Occipital lobe (tissue), 2 donors: ENCODE measurements around the genes BRD7 and SALL1.

DNA sequence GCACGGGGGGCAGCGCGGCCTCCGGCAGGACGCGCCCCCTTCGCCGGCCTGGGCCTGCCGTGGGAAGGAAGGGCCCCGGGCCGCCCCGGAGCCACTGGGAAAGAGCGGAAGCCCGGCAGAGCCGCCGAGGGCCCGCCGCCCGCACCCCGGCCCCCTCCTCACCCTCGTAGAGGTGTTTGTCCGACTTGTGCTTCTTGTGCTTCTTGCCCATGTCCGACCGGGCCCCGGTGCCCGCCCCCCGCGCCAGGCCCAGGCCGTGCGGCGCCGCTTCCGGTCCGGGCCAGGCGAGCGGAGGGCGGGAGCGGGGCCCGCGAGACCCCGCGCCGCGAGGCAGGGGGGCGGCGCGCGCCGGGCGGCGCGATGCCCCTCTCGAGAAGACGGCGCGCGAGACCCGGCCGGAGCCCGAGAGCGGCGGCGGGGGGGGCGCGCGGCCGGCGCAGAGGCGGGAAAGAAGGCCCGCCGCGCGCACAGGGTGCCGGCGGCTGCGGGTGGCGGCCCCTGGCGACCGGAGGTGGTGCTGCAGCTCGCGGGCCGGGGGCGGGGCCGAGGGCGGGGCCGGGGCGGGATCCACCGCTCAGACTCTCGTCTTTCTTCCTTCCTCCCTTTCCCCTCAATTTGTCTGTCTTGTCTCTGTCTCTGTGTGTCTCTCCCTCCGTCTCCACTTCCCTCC is at the start of gene BRD7:
Gene BRD7, minus strand, starts transcription at position 425 of the 670 bp plus-strand sequence.
- RAMPAGE, long total RNA: no peak

GRCh38 chr16:50552404-50553252 is 4.4 kb downstream of the NKD1 start:
- RAMPAGE, long total RNA: no peak

GRCh38 chr16:50667085-50667468 is 14.0 kb downstream of the SNX20 start:
- RAMPAGE, long total RNA: no peak

DNA sequence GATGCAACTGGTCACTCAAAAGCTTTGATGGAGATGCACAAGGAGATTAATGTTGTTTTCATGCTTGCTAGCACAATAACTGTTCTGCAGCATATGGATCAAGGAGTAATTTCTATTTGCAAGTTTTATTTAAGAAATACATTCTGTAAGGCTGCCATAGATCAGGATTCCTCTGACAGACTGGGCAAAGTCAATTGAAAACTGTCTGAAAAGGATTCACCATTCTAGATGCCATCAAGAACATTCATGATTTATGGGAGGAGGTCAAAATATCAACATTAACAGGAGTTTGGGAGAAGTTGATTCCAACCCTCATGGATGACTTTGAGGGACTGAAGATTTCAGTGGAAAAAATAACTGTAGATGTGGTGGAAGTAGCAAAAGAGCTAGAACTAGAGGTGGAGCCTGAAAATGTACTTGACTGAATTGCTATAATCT is 24.5 kb downstream of the CYLD start:
- RAMPAGE, long total RNA: no peak

DNA sequence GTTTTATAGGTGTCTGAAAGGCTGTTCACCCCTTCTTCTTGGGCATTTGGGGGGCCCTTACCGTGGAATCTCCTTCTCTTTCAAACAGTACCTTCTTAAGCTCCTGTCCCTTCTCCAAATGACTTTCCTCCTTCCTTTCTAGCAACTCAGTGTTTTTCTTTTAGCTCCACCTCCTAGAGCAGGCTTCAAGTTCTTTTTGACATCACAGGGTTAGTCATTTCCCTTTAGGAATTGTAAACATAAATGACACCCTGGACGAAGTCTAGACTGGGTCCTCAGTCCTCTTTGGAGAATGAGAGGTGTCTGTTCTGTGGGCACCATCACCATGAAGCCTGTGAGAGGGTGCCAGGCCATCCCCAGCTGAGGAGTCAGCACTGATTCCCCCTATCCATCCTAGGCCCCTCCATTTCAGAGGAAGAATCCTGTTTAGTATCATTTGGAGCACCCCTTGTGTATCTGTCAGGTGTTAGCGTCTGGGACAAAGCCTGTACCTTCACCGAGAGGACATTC is 94.7 kb downstream of the SALL1 start:
- RAMPAGE, long total RNA: no peak

- RAMPAGE, long total RNA: no peak
These were observed 681 bp downstream of the SALL1 start for GRCh38 chr16:51150404-51150773.

GRCh38 chr16:51151182-51152187 is at the start of gene SALL1:
SALL1 (minus strand) TSS chr16:51151270.
- RAMPAGE, long total RNA: start-site peak on the minus strand at chr16:51151225-51151361, 100 and 31 reads in 2 replicates

GRCh38 chr16:51427168-51427736 is 276.2 kb upstream of the SALL1 start:
- RAMPAGE, long total RNA: no peak

GRCh38 chr16:51524817-51525386 is 373.8 kb upstream of the SALL1 start:
- RAMPAGE, long total RNA: no peak

DNA sequence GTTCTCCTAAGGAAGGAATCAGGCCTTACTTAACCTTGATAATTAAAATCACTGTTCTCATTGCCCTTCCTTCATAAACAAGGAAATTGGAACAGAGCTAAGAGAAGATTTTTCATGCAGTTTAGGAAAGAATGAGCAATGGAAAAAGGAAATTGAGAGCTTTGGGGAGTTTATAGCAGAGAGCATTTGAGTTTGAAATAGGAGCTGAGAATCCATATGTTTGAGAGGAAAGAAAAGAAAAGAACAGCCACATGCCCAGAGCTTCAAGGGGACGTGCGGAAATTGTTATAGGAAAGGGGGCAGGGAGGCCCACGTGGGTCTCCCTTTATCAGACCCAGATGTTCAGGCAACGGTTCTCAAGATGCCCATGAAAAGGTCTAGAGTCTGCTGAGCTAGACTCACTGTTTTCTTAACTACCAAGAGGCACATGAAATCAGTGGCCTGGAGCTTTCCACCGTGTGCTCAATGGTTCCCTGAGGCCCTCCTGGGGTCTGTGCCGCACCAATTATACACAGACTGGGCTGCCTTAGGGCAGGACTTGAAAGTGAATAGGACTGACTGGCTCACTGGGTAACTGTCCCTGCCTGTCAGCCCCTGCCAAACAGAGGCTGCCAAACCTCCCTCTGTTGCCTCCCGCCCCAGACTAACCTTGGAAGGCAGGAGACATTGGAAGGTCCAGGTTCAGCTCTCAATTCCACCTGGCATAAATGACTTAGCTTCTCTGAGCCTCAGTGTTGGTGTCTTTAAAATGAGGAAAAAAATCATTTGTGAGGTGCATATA is 31.3 kb downstream of the CHD9 start:
- RAMPAGE, long total RNA: no peak

DNA sequence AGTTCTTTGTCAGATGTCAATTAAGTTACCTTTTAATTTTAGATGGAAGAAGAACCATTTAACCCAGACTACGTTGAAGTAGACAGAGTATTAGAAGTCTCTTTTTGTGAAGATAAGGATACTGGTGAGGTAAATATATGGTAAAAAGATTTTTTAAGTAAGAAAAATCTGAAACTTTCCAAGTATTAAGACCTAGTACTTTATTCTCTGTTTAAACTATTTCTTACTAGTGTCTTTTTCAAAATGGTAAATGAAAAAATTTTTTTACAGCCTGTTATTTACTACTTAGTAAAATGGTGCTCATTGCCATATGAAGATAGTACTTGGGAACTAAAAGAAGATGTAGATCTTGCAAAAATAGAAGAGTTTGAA is 176.6 kb downstream of the CHD9 start:
- RAMPAGE, long total RNA: no peak

GRCh38 chr16:53238311-53238753 is 183.5 kb downstream of the CHD9 start:
- RAMPAGE, long total RNA: no peak

DNA sequence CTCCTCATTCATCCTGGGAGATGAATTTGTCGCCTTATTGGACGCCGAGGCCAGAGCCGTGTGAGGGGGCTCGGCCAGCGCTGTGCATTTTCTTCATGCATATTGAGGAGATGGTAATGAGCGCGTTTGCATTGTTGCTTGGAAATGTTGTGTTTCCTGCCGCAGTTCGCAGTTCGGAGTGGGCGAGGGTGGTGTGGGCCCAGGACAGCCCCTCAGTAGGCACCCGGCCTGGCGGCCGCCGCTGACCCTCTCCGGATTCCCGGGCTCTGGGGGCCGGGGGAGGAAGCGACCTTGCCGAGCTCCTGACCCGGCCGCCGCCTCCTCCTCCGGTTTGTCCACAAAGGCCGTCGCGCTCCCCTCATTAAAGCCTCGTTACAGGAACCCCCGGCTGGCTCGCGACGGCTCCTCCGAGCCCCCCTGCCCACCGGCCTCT is 4.6 kb upstream of the IRX3 start:
- RAMPAGE, long total RNA: no peak

DNA sequence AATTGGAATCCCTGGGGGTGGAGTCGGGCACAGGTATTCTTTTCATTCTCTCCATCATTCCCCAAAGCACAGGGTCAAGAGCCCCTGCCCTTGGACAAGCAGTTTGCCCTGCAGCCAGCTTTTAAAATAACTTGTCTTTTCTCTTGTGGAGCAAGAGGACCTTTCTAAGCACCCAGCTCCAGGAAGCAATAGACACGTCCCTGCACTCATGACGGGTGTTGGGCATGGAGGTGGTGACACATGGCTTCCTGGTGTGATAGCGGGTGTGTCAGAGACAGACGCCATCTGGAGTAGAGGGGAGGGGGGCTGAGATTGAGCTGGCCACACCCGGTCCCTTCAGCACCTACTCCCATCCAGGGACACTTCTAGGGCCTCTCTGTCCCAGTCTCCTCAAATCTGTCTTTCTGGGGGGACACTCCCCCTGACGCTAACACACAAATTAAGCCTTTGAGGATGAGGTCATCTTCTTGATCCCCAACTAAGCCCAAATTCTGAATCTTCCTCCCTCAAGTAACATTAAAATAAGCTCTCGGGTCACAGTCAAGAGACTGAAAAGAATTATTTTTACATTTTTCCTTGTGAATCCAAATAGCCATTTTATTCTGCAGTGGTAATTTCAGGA is 216.5 kb upstream of the IRX3 start:
- RAMPAGE, long total RNA: no peak

DNA sequence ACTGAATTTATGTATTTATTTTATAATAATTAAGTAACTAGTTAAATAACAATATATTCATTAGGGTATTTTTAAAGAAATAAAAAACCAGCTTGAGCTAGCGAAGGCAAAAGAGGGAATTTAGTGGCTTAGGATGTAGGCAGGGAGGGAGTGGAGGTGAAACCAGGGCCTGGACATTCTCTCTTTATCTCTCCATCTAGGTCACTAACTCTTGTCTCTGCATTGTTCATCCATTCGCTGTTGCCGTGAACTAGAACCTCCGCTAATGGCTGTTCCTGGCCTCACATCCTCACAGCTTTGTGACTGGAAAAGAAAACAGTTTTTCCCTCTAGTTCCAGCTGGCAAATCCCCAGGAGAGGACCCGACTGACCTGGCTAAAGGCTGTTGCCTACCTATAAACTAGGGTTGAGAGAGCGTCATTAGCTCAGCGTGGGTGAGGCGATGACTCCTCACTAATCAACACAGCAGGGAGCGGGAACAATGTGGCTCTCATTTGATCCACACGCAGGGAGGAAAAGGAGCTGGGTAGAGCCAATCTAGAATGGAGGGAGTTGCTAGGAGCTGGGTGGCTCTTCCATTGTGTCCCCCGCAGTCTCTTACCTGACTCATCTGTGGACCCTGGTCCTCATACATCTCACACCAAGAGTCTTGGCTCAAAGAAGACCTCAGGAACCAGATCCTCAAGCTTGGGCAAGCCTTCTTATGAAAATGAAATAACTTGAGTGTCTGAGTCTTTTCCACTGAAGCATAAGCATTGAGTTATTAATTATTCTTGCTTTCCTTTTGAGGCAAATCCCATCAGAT is 282.1 kb upstream of the IRX5 start:
- RAMPAGE, long total RNA: no peak

DNA sequence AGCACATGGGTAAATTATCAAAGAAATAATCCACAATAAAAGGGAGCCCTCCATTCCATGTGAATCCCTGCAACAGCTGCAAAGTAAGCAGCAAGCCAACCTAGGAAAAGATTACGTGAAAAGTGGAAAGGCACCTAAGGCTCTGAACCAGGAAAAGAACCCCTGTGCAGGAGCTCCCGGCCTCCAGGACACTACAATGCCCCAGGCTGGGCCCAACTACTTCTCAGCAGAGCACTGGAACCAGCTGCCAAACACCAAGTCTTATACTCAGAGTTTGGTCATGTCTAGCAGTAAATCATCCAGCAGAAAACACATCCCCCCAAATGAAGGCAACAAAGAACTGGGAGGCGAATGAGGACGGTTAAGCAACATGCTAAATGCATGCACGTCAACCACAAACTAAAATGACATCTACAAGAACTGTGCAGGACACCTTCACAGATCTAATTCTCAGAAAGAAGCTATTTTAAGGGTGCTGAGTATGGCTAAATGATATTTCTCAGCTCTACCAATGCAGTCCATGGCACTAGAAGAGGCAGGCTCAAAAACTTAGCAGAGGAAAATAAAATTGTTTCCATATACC is 7.7 kb upstream of the IRX5 start:
- RAMPAGE, long total RNA: no peak

DNA sequence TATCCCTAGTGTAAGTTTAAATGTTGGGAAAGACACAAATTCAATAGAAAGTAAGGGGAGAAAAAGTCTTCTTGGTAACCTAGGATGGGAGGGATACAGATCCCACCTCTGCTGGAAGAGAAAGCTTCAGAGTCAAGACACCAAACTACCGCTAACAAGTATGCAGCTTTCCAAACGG is 3.0 kb upstream of the IRX5 start:
- RAMPAGE, long total RNA: no peak

GRCh38 chr16:54937814-54938447 is 7.3 kb downstream of the IRX5 start:
- RAMPAGE, long total RNA: no peak

- RAMPAGE, long total RNA: no peak
These were observed 51.9 kb upstream of the IRX6 start for GRCh38 chr16:55271990-55272656.

DNA sequence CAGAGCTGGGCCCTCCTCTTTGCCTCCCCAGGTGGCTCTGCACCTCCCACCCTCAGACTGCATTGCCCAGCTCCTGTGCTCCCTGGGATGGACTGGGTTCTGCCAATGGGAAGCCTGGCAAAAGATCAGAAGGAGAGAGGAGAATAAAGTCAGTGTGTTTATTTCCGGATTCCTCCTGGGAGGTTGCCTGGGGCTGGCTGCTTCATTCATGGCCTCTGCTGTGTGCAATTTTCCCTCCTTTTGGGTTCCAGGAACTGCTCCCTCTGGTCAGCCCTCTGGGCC is 8.5 kb upstream of the MMP2 start:
- RAMPAGE, long total RNA: no peak